Esophagus squamous epithelium (tissue), 4 donors: Measurements from ENCODE around the genes ACAP1, SOX15, FXR2, TP53 and KDM6B.

- PRO-cap: bidirectional peak, plus-strand start at chr17:7336529, minus-strand start at chr17:7336470
- RAMPAGE, long total RNA, 4 experiments: start-site peak on the plus strand in 3 of 4 experiments, at chr17:7336503-7336610 at its widest, 5 to 31 reads per replicate
Observed at GRCh38 chr17:7336314-7336853, at the start of gene ACAP1. Gene ACAP1 (plus strand): TSS chr17:7336529.

- PRO-cap: no peak
- RAMPAGE, long total RNA, 4 experiments: no peak in any of the 4 experiments
Observed at GRCh38 chr17:7440686-7441372, 1.5 kb downstream of the FGF11 start.

DNA sequence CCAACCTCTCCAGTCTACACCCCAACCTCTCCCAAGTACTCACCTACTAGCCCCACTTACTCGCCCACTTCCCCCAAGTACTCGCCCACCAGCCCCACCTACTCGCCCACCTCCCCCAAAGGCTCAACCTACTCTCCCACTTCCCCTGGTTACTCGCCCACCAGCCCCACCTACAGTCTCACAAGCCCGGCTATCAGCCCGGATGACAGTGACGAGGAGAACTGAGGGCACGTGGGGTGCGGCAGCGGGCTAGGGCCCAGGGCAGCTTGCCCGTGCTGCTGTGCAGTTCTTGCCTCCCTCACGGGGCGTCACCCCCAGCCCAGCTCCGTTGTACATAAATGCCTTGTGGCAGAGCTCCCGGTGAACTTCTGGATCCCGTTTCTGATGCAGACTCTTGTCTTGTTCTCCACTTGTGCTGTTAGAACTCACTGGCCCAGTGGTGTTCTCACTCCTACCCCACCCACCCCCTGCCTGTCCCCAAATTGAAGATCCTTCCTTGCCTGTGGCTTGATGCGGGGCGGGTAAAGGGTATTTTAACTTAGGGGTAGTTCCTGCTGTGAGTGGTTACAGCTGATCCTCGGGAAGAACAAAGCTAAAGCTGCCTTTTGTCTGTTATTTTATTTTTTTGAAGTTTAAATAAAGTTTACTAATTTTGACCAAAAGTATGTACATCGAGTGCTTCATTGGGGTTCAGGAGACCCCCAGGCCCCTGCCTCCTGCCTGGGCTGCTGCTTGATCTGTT is 32.9 kb downstream of the SLC35G6 start:
- PRO-cap: no peak
- RAMPAGE, long total RNA, 4 experiments: no peak in any of the 4 experiments

DNA sequence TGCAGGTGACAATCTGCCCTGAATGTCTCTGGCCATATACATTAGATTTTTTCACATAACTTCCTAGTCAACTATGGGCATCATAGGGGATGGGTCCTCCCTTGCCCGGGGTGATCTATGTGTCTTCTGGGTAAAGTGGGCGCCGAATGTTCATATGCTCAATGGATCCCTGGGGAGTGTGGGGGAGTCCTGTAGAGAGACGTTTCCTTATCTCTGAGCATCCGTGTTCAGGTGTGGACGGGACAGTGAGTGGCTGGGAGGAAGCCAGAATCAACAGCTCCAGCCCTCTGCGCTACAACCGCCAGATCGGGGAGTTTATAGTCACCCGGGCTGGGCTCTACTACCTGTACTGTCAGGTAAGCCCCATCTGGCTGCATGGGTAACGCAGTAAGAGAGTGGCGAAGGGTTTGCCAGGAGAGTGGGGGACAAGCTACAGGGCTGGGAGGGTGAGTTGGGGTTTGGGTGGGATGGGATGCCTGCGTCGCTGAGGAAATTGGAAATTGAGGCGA is 1.9 kb upstream of the TNFSF13 start:
- PRO-cap: no peak
- RAMPAGE, long total RNA, 4 experiments: no peak in any of the 4 experiments

DNA sequence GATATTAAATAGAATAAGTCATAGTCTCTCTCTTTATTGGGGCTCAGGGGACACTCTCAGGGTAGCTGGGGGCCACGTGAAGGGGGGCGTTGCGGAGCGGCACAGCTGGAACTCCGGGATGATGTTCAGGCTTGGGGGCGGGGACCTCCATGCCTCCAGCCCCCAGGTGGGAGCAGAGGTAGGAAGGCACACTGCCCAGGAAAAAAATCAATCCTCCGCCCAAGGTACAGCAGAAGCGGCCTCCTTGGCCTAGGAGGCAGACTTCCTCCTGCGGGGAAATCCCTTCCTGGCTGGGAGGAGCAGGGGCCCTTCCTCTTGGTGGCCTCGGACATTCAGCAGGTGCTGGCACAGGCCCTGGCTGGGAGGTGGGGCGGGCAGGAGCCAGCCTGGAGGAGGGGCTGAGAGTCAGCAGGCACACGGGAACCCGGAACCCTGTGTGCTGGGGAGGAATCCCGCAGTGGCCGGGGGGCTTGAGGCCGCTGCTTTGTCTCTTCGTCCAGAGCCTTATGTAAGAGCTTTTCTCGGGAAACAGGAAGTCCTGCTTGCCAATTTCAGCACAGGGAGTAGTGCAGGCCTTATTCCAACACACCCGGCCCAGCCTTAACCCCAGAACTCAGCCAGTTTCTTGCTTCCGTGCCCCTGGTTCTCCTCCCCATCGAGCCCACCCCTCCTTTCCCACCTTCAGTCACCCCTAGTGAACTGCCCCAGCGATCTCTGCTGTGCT is 520 bp upstream of the TNFSF13 start:
- PRO-cap: bidirectional peak, plus-strand start at position 437 of the sequence, minus-strand start at position 459 of the sequence; bidirectional peak, plus-strand start at position 578 of the sequence, minus-strand start at position 508 of the sequence
- RAMPAGE, long total RNA, 4 experiments: no peak in any of the 4 experiments

GRCh38 chr17:7576099-7576963 is 3.1 kb upstream of the CD68 start:
- PRO-cap: no peak
- RAMPAGE, long total RNA, 4 experiments: start-site peak on the plus strand in 1 of 4 experiments, at chr17:7576524-7576821 at its widest, 296 to 394 reads per replicate

- PRO-cap: bidirectional peak, plus-strand start at chr17:7589026, minus-strand start at chr17:7588765
- RAMPAGE, long total RNA, 4 experiments: no peak in any of the 4 experiments
Observed at GRCh38 chr17:7588526-7589275, 1.2 kb downstream of the SOX15 start.

GRCh38 chr17:7589280-7589822 is 543 bp downstream of the SOX15 start:
- PRO-cap: bidirectional peak, plus-strand start at chr17:7589421, minus-strand start at chr17:7589424; bidirectional peak, plus-strand start at chr17:7589546, minus-strand start at chr17:7589480
- RAMPAGE, long total RNA, 4 experiments: start-site peak on the minus strand in 3 of 4 experiments, at chr17:7589379-7589582 at its widest, 63 to 537 reads per replicate

DNA sequence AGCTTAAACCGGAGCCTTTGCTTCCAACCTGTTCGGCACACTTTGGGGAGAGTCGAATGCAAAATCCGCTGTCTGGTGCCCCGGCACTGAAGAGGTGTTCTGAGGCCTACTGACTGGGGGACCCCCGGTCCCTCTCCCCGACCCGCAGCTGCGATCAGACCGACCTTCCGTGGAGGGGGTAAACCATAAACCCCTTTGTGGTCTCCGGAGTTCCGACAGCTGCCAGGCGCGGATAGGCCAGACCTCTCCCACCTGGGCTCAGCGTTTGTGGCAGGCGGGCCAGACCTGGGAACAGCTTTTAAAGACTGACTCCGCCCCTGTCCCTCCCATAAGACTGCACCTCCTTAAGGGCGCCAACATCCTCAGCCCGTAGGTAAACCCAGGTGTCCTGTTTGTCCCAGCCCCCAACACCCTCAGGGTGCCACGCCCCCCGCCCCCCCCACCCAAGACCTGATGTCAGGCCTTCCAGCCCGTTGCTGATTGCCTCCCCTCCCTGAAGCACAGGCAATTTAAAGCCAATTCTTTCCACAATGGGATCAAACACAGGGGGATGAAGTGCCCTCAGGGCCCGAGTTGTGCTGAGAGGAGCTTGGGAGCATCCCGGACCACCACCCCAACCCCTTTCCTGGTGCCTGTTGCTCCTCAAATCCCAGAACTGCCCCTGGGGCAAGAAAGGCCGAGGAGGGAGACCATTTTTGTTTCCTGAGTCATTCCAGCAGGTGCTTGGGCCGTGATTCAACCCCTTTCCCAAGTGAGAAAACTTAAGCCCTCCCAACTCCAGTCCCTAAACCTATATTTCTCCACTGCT is at the start of gene SOX15:
SOX15 (minus strand) TSS at position 272 of the 808 bp plus-strand sequence.
- PRO-cap: bidirectional peak, plus-strand start at position 329 of the sequence, minus-strand start at position 267 of the sequence
- RAMPAGE, long total RNA, 4 experiments: start-site peak on the minus strand in 3 of 4 experiments, centred at positions 273 to 274 of the sequence, 671 to 866 reads per replicate

DNA sequence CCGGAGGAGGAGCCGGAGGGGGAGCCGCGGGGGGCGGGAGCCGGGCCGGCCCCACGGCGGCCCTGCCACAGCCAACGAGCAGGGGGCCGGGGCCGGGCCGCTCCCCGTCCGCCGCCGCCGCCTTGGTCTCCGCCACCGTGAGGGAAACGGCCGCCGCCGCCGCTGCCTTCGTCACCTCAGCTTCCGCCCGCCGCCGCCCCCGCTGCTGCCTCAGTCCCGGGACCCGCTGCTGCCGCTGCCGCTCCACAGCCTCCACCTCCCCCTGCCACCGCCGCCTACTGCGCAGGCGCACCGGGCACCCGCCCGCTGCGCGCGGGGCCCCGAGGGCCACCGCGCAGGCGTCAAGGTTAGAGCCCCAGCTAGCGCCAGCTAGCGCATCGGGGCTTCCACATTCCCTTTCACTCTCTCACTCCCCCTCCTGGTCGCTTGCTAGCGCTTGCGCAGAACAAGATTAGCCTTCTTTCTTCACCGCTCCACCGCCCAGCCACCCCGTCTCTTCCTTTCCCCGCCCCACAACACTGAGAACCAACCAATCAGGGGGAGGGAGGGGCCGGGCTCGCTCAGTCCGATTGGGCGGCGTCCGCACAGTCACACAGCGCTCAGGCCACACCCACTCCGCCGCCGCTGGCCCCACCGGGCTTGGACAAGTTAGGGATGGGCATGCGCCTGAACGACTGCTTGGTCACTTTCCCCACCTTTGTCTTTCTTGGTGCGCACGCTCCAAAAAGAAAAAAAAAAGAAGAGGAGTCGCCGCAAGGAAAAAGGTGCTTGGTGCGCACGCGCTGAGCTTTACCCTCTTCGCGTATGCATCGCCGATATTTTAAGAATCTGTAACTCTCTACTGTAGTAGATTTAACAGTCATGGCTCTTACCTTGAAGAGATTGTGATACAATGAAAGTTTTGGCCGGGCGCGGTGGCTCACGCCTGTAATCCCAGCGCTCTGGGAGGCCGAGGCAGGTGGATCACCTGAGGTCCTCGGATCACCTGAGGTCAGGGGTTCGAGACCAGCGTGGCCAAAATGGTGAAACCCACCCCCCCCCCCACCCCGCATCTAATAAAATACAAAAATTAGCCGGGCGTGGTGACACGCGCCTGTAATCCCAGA is at the start of gene FXR2:
FXR2 (minus strand) TSS at position 282 of the 1,106 bp plus-strand sequence.
- PRO-cap: bidirectional peak, plus-strand start at position 68 of the sequence, minus-strand start outside the sequence; bidirectional peak, plus-strand start at position 646 of the sequence, minus-strand start at position 277 of the sequence
- RAMPAGE, long total RNA, 4 experiments: no peak in any of the 4 experiments

DNA sequence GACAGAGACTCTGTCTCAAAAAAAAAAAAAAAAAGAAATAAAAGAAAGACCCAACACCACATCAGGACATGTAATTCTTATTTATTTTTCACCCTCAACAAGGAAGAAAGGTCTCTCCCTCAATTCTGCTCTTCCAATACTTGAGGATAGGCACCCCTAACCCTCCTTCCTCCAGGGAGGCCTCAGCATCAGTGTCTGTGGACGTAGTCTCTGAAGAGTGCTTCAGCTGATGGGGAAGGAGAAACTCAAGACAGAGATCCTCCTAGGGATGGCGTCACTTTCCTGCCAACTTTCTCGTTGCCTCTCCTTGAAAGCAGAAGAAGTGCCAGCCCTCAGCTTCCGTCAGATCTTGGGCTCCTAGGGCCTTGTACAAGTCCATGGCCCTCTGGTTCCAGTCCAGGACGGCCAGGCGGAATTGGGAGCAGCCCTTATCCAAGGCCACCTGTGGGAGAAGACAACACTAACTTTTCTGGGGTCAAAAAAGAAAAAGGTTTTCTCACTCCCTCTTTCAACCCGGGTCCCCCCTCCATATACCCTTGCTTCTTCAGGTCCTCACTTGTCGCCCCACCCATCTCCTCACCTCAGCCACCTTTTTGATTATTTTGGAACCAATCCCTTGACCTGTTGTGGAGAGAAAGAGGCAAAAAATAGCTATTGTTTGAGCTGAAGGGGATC is 1.3 kb downstream of the SAT2 start:
- PRO-cap: bidirectional peak, plus-strand start at position 345 of the sequence, minus-strand start at position 197 of the sequence
- RAMPAGE, long total RNA, 4 experiments: no peak in any of the 4 experiments

GRCh38 chr17:7634479-7634783 is 4.5 kb downstream of the SHBG start:
- PRO-cap: no peak
- RAMPAGE, long total RNA, 4 experiments: no peak in any of the 4 experiments

DNA sequence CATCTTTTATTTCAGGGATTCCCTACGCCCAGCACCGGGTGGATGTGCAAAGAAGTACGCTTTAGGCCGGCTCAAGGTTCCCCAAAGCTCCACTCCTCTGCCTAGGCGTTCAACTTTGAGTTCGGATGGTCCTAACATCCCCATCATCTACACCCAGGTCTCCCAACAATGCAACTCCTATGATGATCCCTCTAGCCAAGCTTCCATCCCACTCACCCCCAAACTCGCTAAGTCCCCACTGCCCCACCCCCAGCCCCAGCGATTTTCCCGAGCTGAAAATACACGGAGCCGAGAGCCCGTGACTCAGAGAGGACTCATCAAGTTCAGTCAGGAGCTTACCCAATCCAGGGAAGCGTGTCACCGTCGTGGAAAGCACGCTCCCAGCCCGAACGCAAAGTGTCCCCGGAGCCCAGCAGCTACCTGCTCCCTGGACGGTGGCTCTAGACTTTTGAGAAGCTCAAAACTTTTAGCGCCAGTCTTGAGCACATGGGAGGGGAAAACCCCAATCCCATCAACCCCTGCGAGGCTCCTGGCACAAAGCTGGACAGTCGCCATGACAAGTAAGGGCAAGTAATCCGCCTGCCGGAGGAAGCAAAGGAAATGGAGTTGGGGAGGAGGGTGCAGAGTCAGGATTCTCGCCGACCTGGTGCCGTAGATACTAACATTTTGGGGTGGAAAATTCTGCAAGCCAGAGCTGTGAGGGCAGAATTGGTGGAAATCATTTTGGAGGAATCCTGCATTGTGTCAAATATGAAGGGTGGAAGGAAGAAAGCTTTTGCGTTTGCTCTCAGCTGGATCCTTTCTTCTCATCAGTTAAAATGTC is at the start of gene TP53:
TP53 (minus strand) TSS at position 453 of the 823 bp plus-strand sequence.
- PRO-cap: bidirectional peak, plus-strand start at position 394 of the sequence, minus-strand start at position 311 of the sequence; bidirectional peak, plus-strand start at position 594 of the sequence, minus-strand start at position 450 of the sequence
- RAMPAGE, long total RNA, 4 experiments: start-site peak on the plus strand in 1 of 4 experiments, centred at position 363 of the sequence, 12 reads per replicate; start-site peak on the minus strand in 4 of 4 experiments, centred at positions 443 to 459 of the sequence, 73 to 156 reads per replicate

GRCh38 chr17:7703099-7704072 is 1.6 kb upstream of the EFNB3 start:
- PRO-cap: no peak
- RAMPAGE, long total RNA, 4 experiments: no peak in any of the 4 experiments

- PRO-cap: bidirectional peak, plus-strand start at chr17:7834003, minus-strand start at chr17:7833839; bidirectional peak, plus-strand start at chr17:7834207, minus-strand start at chr17:7834132
- RAMPAGE, long total RNA, 4 experiments: start-site peak on the plus strand in 1 of 4 experiments, at chr17:7834198-7834292 at its widest, 8 reads per replicate
Observed at GRCh38 chr17:7833546-7834384, at the start of gene KDM6B. Gene KDM6B (plus strand): TSS chr17:7834217.

DNA sequence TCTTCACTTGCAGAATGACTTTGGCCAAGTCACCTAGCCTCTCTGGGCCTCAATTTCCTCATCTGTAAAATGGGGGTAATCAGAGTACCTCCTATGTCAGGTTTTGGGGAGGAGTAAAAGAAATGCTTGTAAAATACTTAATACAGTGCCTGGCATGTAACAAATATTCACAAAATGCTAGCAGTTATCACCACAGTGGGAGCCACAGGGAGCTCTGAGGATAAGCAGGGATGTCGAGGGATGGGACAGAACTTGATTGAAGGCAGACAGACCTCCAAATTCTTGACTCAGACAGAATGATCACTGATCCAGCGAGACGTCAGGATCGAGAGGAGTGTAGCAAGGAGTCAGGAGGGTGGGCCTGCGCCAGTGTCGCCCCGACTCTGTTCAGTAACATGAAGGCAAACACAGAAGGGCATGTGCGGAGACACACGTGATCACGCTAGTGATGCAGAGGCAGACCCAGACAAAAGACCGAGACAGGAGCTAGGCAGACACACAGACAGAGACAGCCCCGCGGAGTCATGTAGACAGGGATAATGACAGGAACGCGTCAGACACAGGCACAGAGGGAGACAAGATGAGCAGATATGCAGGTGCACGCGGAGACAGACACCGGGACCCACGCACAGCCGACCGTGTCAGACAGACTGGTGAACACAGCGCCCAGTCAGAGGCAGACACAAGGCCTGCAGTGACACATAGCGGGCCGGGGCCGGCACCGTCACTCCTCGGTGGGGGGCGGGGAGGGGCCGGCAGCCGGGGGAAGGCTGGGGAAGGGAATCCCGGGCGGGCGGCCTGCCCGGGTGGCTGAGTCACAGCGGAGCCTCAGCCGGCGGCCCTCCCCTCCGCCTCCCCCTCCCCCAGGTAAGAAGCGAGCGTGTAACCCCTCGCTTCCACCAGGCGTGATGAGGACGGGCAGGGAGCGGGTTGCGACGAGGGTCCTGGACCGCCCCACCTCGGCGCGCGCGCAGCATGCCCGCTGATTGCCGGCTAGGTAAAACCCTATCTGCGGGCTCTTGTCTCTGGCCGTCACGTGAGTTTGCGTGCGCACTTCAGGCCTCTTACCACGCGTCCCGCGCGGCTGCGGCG is 7.4 kb downstream of the KDM6B start:
- PRO-cap: unidirectional peak, plus-strand start at position 445 of the sequence; unidirectional peak, plus-strand start at position 497 of the sequence; unidirectional peak, plus-strand start at position 568 of the sequence; bidirectional peak, plus-strand start at position 782 of the sequence, minus-strand start at position 696 of the sequence
- RAMPAGE, long total RNA, 4 experiments: start-site peak on the plus strand in 2 of 4 experiments, centred at positions 808 to 905 of the sequence, 12 to 14 reads per replicate

DNA sequence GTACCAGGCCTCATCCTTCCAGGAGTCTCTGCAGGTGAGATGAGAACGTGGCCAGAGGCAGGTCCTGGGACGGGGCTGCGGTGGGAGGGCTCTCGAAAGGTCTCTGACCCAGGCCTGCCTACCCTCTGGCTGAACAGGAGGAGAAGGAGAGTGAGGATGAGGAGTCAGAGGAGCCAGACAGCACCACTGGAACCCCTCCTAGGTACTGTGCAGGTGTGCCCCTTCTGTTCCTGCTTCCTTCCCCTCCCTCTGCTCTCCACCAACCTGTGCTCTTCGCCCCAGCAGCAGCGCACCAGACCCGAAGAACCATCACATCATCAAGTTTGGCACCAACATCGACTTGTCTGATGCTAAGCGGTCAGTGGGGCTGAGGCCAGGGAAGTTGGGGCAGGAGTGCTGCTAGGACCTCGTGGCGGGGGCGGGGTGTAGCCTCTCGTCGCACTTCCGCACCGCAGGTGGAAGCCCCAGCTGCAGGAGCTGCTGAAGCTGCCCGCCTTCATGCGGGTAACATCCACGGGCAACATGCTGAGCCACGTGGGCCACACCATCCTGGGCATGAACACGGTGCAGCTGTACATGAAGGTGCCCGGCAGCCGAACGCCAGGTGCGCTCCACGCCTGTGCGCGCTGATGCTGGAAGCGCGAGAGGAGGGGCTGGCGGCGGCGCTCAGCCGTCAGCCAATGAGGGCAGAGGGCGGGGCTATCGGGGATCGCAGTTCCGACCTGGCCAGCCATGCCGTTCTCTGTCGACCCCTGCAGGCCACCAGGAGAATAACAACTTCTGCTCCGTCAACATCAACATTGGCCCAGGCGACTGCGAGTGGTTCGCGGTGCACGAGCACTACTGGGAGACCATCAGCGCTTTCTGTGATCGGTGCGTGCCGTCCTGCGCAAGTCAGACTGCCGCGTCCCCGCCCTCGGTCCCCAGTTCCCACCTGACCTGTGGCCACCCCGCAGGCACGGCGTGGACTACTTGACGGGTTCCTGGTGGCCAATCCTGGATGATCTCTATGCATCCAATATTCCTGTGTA is 3.4 kb upstream of the TMEM88 start:
- PRO-cap: bidirectional peak, plus-strand start at position 800 of the sequence, minus-strand start at position 623 of the sequence
- RAMPAGE, long total RNA, 4 experiments: no peak in any of the 4 experiments

DNA sequence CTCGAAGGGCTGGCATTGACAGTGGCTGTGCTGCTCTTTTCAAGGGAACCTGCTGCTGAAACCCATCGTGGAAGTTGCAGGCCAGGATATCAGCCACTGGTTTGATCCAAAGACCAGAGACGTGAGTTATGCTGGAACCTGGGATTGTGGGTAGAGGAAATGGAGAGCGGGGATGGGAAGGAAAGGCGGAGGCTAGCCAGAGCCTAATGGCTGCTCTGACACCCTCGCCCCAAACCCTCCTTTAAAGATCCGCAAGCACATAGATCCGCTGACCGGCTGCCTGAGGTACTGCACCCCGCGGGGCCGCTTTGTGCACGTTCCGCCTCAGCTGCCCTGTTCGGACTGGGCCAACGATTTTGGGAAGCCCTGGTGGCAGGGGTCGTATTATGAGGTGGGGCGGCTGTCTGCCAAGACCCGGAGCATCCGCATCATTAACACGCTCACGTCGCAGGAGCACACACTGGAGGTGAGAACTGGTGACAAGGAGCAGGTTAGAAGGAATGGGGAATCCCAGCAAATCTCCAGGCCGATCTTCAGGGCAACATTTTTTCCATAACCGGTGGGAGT is 639 bp downstream of the CYB5D1 start:
- PRO-cap: unidirectional peak, minus-strand start at position 243 of the sequence
- RAMPAGE, long total RNA, 4 experiments: no peak in any of the 4 experiments

- PRO-cap: unidirectional peak, minus-strand start at chr17:7889217; unidirectional peak, minus-strand start at chr17:7889260
- RAMPAGE, long total RNA, 4 experiments: no peak in any of the 4 experiments
Observed at GRCh38 chr17:7888975-7890035, 716 bp downstream of the CHD3 start.

GRCh38 chr17:7890489-7891226 is 2.1 kb downstream of the CHD3 start:
- PRO-cap: no peak
- RAMPAGE, long total RNA, 4 experiments: no peak in any of the 4 experiments